GM19239 (cell line): ENCODE measurements around a stretch of chr12.

GRCh38 chr12:1022923-1023525, 32.0 kb downstream of the ERC1 start:
- RRBS, result no CpG with 5 or more reads among the region's 2 CpGs

DNA sequence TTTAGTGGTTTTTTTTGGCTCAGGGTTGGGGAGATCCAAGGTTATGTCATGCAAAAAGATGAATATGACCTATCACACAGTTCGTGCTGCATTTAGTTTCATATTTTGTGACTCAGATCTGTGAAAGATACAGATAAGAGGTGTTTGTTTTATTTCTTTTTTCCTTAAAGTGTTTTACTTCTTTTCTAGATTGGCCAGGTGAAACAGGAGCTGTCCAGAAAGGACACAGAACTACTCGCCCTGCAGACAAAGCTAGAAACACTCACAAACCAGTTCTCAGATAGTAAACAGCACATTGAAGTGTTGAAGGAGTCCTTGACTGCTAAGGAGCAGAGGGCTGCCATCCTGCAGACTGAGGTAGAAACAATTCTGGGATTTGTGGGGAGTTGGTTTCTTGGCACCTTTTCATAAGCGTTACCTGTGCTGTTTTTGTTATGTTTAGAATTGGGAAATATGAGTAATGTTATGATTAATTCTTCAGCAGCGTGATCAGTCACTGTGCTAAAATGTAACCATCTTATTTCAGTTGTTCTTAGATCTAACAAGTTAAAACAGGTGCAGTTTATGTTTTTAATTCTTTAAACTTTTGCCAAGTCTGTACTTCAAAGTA, 124.8 kb downstream of the ERC1 start:
- RRBS, result no CpG with 5 or more reads among the region's 4 CpGs

- RRBS, result no CpG with 5 or more reads among the region's 2 CpGs
These were observed 189.4 kb downstream of the ERC1 start for GRCh38 chr12:1180384-1180776.

GRCh38 chr12:1289786-1290308, 298.8 kb downstream of the ERC1 start:
- RRBS, result no CpG with 5 or more reads among the region's 2 CpGs

- RRBS, result 94% methylated on average over 3 of the region's 24 CpGs
These were observed 27.7 kb downstream of the FBXL14 start for GRCh38 chr12:1566525-1567140.

- RRBS, result no CpG with 5 or more reads among the region's 18 CpGs
These were observed 18.2 kb downstream of the FBXL14 start for GRCh38 chr12:1576061-1576740.

- RRBS, result no CpG with 5 or more reads among the region's 19 CpGs
These were observed 21.9 kb upstream of the ADIPOR2 start for GRCh38 chr12:1668679-1669618.

DNA sequence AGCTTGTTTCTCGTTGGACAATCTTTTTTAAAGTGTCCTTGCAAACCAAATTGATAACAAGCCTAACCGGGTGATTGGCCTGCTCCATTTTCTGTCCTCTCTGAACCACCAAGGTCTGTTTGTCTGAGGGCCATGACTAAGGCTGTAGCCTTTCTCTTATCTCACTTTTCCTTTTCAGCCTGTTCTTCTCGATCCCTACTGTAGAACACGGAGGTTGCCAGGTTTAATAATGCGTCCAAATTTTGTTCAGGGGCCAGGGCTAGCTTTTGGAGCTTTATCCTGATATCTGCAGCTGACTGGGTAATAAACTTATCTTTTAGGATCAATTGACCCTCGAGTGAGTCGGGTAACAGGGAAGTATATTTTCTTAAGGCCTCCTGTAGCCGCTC, 23.2 kb downstream of the ADIPOR2 start:
- RRBS, result no CpG with 5 or more reads among the region's 8 CpGs

DNA sequence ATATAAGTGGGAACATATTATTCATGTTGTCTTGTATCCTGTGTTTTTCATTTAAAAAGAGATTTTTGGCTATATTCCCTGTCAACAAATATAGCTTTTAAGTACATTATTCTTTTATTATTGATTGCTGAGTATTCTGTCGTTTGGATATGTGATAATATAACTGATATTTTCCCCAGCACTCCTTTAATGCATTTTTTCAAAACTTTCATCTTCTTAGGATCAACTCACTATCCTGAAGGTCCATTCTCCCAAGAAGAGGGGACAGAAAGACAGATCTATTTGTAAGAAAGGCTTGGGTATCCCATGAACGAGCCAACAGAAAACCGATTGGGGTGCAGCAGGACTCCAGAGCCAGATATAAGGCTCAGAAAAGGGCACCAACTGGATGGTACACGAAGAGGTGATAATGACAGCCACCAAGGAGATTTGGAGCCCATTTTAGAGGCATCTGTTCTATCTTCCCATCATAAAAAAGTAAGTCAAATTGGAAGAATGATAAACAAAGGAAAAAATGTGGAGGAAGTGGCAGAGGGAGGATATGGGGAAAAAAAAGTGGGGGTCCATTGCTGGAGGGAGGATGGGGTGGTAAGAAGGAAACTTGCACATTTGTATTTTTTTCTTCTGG, 63.3 kb downstream of the ADIPOR2 start:
- RRBS, result no CpG with 5 or more reads among the region's 4 CpGs

GRCh38 chr12:1788000-1788406, 32.4 kb upstream of the LRTM2 start:
- RRBS, result no CpG with 5 or more reads among the region's 7 CpGs

DNA sequence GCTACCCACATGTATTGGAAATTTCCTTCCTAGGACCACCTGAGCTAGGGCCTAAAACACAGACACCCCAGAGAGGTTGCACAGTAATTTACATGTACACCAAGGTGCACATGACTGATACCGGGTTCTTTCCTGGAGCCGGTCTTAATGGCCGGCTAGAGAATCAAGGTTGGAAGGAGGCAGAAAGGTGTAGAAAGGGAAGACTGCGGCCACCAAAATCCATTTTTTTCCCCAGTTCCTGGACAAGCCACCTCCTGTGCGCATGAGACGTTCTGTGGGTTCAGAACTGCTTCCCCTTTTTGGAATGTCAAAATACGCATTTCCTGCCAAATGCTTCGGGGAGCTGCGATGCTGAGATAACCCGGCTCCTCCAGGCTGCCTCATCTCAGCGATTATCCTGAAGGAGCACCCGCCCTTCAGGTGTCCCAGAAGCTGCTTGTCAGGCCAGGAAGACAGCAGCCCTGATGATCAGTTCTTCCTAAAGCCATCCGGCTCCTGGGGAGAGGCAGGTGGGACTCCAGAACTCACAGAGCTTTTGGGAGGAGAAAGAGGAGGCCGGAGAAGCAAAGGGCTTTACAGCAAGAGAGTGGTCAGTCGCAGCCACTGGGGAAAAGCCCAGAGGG, 820 bp downstream of the CACNA2D4 start:
- RRBS, result 26% methylated on average over 2 of the region's 15 CpGs

DNA sequence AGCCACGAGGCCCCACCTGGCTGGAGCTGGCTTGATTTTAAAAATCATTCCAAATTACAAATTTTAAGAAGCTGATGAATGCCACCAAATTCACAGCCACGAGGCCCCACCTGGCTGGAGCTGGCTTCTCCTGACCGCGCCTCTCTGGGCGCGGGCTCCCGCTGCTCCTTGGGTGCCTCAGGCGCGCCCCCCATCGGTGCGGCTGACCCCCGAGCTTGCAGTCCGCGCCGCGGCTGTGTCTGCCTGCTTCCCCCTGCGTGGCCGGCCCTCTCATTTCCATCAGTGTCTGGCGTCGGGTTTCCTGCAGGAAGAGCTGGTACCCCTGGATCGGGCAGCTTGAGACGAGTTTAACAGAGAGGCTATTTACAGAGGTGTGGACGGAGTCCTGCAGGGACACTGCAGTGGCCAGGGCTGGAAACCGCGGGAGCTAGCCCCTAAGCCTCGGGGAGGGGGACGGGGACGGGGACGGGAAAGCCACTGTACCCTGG, 3.6 kb upstream of the CACNA2D4 start:
- RRBS, result no CpG with 5 or more reads among the region's 29 CpGs

DNA sequence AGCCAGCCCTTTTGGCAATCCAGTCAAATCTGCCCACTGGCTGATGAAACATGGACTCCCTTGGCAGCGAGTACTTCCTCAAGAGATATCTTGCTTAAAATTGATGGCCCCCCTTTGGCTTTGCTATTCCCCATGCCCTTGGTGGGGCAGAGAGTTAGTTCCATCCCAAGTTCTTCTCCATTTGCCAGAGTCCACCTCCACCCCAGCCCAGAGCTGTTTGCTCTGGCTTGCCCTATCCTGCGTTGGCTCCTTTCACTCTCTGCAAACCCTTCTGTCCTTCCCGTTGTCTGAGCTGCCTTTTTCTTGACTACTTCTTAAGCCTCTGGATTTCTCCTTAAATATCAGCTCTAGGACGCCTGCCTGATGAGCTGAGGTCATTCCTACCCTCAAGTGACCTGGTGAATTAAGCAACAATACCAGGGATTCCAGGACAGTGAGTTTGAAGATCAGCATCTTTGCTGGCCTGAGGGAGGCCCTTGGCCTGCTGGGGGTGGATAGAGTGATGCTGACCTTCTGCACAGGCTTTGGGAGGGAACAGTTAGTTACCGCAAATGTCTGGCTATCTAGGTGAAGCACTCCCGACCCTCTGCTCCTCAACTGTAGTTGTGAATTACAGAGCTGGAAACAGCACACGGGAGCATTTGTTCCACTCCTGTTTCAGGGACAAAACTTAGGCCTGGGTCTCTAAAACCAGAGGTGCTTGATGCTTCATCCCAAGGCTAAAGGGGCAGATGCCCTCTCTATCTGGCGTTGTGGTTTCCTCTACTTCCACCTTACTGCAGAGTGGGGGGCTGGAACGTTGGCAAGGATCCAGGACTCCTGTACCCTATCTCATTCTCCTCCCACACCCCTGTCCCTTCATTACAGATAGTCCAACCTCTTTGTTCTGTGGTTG, 212.1 kb downstream of the CACNA1C start:
- RRBS, result no CpG with 5 or more reads among the region's 9 CpGs

DNA sequence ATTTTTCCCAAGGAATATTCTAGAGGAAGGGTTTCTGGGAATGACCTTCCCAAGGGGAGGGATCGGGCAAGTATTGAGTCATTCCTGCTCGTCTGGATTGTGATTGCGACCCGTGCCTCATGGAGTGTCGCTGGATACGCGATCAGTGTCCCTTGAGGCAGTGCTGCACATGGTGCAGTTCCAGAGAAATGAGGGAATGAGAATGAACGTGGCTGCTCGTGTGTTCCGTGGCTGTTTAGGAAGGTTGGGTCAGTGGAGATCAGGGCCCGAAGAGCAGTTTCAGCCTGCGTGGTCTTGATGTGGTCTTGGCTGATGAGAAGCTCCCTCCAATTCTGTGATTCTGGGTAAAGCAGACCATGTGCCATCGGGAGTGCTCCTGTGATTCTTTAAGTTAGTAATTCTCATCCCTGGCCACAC, 234.4 kb downstream of the CACNA1C start:
- RRBS, result no CpG with 5 or more reads among the region's 13 CpGs

GRCh38 chr12:2294490-2295426, 242.0 kb downstream of the CACNA1C start:
- RRBS, result 19% methylated on average over 4 of the region's 25 CpGs

GRCh38 chr12:2323459-2324226, 270.9 kb downstream of the CACNA1C start:
- RRBS, result no CpG with 5 or more reads among the region's 12 CpGs

- RRBS, result no CpG with 5 or more reads among the region's 5 CpGs
These were observed 293.7 kb downstream of the CACNA1C start for GRCh38 chr12:2346534-2346743.

GRCh38 chr12:2429193-2429520, 365.6 kb upstream of the FKBP4 start:
- RRBS, result no CpG with 5 or more reads among the region's 3 CpGs

DNA sequence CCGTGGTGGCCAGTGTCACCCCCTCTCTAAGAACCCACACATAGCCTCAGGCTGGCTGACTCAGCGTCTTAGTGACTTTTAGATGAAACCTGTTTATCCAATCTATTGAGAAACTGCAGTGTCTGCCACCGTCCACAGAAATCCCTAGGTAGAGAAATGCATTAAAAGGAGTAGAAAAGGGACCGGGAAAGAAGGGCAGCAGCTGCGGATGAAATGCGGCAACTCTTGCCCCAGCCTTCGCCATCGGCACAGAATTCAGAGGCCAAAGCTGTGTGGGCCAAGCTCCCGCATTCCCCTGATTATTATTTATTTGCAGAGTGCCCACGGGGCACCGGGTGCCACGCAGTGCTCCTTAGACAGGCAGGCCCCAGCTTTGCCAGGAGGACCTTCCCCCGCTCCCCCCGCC, 170.1 kb upstream of the FKBP4 start:
- RRBS, result no CpG with 5 or more reads among the region's 14 CpGs

- RRBS, result no CpG with 5 or more reads among the region's 16 CpGs
These were observed 167.0 kb upstream of the FKBP4 start for GRCh38 chr12:2627709-2628318.